Pulmonary lymph node (tissue), 1 donor: ENCODE measurements around a stretch of chr15.

DNA sequence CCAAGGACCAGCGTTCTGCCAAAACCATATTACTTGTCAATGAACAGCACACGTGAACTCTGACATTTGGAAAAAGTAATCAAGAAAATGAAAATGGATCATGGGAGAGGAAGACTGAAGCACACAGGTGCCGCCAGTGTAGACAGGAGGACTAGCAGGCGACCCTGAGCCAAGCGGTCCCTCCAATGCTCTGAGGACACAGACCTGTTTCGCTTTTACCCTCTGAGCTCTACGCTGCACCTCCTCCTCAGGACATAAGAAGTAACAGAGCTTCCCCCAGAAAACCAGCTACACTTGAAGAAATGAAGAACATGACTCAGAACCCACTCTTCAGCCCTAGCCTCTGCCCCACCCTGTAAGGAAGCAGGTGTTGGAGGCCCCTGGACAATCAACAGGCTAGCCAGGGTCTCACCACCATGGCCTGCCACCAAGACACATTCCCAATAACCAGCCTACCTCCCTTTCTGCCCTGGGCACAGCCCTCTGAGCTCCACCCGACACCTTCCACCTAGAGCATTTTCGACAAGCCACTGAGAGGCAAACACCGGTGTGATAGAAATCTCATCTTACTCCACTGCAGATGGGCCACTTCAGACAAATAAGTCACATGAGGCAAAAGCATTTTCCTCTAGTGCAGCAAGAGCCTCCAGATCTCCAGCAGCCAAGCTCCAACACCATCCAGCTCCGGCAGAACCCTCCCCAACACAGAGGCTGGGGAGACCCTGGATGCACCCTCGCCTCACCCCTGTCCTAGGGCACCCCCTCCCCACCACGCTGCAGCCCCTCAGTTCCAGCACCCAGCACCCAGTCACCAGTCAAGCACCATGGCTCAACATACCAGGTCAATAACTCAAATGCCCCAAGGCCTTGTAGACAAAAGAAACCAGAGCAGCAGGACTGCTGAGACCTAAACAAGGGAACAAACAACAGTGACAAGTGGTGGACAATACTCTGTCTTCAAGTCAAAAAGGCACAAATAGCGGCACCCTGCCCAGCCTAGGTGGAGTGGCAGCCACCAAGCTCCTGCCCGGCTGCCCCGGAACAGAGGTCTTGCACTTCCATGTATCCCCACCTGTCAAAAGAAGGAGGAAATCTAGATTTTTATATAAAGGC is 11.4 kb downstream of the FAM174B start:
- PRO-cap = no peak

- PRO-cap = bidirectional peak, plus-strand start at chr15:92809212, minus-strand start at chr15:92809104
Measured at GRCh38 chr15:92809004-92809303, 91.2 kb upstream of the CHD2 start.

GRCh38 chr15:92819835-92820015 is 80.4 kb upstream of the CHD2 start:
- PRO-cap = no peak

DNA sequence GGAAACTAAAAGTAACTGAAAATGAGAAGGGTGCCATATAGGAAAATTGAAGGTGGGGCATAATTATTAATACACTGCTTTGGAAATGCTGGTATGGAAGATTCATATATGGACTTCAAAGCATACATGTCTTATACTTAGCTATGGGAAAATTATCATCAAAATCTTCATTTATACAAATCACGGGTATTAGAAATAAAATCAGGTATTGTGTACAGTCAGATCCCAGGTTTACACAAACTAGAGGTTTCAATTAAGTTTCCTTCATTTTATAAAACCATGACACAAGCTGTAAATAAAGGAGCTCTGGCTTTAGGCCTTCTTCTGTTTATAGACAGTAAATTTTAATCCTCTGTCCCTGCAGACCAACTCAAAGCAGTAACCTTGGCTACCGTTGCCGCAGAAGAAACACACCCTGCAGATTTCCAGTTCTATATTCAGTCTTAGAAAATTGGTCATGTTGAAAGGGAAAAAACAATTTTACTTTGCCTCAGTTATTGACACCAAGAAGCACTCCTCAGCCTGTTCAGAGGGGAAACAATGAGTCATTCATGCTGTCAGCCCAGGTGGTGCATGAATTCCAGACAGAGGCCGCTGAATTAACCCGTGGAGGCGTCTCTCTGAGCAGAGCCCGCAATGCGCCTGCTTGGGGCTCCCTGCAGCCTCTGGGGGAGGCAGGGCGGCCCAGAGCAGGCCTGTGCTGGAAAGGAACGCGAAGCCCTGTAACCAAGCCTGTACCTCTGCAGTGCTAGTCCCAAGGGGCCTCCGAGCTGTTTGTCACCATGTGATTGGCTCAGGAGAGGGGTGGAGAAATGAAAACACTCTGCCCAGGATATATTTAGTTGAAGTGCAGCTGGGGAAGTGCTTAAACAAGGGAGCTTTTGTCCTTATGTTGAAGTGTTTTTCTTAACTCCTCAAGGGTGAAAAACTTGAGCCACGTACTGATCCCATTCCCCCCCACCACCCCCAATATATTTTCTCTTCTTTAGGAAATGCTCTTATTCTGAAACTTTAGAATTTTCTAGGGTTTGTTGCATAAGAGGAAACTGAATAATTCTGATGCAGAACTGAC is 68.5 kb upstream of the CHD2 start:
- PRO-cap = bidirectional peak, plus-strand start at position 587 of the sequence, minus-strand start at position 445 of the sequence; bidirectional peak, plus-strand start at position 845 of the sequence, minus-strand start at position 742 of the sequence

GRCh38 chr15:92869889-92870600 is 30.1 kb upstream of the CHD2 start:
- PRO-cap = no peak

GRCh38 chr15:92884204-92884719 is 15.9 kb upstream of the CHD2 start:
- PRO-cap = no peak

GRCh38 chr15:92886501-92887729 is 13.2 kb upstream of the CHD2 start:
- PRO-cap = unidirectional peak, plus-strand start at chr15:92887649

DNA sequence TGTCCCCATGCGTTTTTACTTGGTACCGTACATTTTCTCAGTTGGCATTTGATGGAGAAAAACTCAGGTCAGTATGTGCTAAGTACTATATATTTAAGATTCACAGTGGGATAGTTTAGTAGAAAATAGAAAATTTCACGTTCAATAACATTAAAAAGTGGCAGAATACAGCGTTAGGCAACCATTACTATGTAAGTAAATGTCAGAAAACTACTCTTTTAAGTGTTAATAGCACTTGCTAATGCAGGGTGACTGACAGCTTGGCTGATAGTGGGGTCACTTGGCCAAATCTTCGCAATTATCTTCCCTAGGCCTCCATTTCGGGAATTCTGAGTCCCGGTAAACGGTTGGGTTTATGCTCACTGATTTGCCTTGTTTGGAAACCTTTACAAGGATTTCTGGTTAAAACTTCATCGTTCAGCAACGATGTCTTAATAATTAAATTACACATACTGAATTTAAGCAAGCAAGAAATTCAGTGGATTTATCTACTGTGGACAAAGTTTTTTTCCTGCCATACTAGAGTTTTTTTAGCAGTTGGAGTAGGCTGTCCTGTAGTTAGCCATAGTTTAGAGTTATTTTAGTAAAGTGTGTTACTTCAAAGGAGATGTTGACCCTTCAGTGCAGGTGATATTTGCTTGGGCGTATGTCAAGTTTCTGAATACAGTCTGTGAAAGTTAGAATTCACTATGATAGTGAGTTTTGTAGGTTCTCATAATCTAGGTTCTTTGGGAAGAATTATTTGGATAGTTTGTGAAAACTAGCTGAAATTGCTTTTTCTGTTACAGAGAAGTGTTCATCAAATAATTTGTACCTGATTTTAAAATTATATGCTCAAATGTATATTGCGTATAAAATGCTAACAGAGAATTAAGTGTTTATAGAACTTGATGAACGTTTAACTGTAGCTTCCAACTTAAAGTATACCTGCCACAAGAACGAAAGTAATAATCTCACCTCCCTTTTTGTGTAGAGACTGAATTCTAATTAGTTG is 5.1 kb downstream of the CHD2 start:
- PRO-cap = no peak

- PRO-cap = no peak
Measured at GRCh38 chr15:92939219-92939743, 39.2 kb downstream of the CHD2 start.

DNA sequence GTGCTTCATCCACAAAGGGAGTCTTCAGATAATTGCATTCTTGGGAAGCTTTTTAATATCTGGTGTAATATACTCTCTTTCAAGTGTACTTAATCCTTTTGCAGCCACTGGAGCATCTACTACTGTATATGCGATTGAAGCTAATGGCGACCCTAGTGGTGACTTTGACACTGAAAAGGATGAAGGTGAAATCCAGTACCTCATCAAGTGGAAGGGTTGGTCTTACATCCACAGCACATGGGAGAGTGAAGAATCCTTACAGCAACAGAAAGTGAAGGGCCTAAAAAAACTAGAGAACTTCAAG is 42.6 kb downstream of the CHD2 start:
- PRO-cap = no peak

DNA sequence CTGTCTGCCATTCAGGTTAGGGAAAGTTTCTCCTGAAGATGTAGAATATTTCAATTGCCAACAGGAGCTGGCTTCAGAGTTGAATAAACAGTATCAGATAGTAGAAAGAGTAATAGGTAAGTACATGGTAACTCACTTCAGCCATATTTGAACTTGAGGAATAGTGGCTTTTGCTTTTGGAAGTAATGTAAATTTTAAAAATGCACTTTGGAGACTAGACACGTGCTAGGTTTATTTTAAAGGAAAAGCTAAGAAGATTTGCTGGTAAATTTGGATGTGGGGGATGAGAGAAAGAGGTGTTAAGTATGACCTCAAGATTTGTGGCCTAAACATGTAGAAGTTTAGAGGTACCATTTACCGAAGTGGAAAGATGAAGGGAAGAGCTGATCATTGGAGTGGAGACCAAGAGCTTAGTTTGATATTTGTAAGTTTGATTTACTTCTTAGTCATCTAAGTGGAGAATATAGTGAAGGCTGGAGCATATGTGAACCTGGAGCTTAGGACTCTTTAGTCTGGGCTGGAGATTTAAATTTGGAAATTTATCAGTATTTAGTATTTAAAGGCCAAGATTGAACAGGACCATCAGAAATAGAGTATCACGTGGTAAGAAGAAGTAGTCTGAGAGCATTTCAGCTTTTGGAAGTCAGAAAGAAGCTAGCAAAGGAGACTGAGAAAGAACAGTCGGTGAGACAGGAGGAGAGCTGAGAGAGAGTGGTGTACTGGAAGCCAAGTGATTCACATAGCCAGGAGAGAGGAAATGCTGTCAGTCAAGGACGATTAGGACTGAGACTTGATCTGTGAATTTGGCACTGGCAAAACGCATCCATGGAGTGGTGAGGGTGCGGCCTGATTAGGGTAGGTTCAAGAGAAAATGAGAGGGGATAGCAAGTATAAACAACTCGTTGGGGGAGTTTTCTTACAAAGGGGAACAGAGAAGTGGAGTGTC is 44.5 kb downstream of the CHD2 start:
- PRO-cap = no peak

- PRO-cap = no peak
Measured at GRCh38 chr15:92972147-92972570, 72.0 kb downstream of the CHD2 start.

GRCh38 chr15:93049954-93050384 is 39.0 kb downstream of the RGMA start:
- PRO-cap = no peak

- PRO-cap = no peak
Measured at GRCh38 chr15:93061535-93062269, 27.3 kb downstream of the RGMA start.

DNA sequence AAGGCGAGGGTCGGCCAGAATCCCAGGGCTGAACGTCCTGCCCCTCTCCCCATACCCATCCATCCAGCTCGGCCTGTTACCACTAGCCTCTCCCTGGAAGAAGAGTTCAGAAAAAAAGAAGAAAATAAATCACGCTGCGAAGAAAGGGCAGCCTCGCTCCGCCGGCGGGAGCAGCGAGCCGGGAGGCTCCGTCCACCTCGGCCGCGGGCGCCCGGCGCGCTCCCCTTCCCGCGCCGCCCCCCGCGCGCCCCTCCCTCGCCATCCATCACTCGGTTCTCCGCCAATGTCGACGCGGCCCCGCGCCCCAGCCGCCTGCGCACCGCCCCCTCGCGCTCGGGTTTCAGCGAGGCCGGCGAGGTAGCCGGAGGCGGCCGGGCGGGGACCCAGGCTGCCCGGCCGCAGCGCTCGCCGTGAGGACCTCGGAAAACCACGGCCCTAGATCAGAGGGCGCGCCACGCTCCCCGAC is 16.0 kb downstream of the RGMA start:
- PRO-cap = bidirectional peak, plus-strand start at position 364 of the sequence, minus-strand start at position 205 of the sequence

- PRO-cap = no peak
Measured at GRCh38 chr15:93086060-93087381, 2.5 kb downstream of the RGMA start.

- PRO-cap = no peak
Measured at GRCh38 chr15:93154634-93154967, 65.6 kb upstream of the RGMA start.

DNA sequence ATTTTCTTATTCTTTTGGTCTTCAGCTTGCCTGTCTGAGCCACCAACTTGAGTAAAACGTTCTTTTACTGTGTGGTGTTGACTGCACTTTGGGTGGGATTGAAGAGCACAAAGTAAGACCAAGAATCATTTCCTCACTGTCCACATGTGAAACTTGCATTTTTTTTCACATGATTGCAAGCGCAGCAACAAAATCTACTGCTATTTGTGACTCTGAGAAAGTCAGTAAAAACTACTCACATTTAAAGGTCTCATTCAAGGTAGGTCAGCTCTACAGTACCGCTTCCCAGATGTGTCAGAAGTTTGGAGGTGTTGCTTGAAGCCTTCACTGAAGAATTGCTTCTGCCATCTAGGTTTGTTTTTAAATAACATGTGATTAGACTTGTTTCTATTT is 201.3 kb upstream of the MCTP2 start:
- PRO-cap = no peak

- PRO-cap = no peak
Measured at GRCh38 chr15:94080726-94081025, 150.7 kb upstream of the MCTP2 start.

- PRO-cap = no peak
Measured at GRCh38 chr15:94406427-94407159, 175.2 kb downstream of the MCTP2 start.